HGPS cell (cell line): ENCODE measurements around the gene CX3CR1.

DNA sequence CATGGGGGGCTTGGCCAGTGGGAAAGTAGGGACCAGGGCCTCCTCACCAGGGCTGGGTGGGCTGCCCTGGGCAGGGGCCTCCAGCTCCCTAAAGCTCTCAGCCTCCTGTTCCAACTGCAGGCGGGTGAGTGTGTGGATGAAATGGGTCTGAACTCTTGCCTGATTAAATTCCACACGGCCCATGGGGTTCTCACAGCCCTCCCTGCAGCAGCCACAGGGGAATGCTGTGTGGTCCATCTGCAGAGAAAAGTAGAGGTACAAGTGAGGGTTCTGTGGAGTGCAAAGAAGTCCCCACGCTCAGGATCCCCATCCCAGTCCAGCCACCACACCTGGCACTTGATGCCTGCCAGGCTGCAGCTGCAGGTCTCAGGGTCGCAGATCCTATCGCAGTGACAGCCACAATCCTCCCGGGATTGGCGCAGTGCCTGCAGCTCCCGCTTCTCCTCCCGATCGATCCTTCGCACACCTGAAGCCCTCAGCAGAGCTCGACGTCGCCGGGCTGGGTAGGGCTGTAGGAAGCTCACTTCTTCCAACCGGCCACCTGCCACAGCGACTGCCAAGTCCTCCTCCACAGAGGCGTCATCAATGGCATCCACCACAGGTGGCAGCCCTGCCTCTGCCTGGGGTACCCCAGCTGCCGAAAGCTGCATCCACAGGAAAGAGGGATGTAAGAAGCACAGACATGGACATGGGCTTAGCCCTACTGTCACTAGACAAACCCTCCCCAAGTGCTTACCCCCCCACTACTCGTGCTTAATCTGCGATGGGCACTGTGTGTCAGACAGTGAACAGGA lies 9.4 kb downstream of the CSRNP1 start:
- RRBS = 89% methylated on average over 7 of the region's 21 CpGs

- RRBS = no CpG with 5 or more reads among the region's 2 CpGs
Measured at GRCh38 chr3:39151187-39151302, 2.3 kb downstream of the CSRNP1 start.

DNA sequence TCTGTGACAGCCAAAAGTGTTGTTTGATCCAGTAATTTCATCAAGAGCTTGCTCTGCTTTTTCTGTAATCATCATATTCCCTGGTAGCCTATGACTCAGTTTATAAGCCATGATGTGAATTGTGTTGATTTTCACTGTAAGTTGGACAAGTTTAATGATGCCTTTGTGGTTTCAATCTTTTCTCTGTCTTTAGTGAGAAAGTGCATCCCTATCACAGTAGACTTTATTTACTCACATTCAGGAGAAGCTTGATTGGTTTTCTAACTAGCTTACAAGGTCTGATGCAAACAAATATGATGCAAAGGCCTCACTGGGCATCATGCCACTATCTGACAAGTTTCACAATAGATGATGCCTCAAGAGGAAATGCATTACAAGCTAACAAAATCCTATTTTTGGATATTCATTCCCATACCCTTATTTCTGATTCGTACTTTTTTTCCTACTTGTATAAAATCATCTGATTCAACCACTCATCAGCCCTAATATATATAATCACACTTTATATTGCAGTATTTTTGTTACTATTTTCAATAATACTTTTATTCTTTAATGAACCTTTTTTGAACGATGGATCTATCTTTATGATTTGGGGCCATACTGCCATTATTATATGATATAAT lies 13.8 kb upstream of the CSRNP1 start:
- RRBS = no CpG with 5 or more reads among the region's 2 CpGs

- RRBS = no CpG with 5 or more reads among the region's 43 CpGs
Measured at GRCh38 chr3:39177136-39178395, 14.8 kb downstream of the XIRP1 start.

- RRBS = no CpG with 5 or more reads among the region's 4 CpGs
Measured at GRCh38 chr3:39182217-39182688, 10.1 kb downstream of the XIRP1 start.

DNA sequence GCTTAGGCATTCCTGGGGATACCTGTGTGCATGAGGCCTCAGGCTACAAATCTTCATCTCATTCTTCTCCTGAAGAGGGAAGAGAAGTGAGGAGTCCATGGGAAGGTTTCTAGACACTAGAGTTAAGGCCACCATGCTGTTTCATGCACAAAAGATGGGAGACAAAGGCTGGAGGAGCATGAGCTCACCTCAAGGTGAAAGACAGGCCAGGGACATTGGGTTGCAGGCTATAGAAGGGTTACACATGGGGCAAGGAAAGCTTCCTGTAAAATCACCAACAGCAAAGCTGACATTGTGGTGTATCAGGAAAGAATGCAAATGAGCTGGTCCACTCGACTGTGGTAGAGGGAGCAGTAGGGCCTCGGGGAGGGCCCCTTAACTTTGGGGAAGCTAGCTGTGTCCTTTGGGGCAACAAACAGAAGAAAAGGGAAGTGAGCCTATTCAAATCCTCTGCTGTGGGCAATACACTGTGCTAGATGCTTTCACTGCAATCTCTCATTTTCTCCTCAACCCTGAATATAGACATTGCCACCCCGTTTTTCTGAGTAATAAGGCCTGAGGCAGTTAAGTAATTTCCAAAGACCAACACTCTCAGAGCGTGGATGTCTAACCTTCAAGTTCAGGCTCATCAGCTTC lies 24.3 kb downstream of the CX3CR1 start:
- RRBS = no CpG with 5 or more reads among the region's 4 CpGs

DNA sequence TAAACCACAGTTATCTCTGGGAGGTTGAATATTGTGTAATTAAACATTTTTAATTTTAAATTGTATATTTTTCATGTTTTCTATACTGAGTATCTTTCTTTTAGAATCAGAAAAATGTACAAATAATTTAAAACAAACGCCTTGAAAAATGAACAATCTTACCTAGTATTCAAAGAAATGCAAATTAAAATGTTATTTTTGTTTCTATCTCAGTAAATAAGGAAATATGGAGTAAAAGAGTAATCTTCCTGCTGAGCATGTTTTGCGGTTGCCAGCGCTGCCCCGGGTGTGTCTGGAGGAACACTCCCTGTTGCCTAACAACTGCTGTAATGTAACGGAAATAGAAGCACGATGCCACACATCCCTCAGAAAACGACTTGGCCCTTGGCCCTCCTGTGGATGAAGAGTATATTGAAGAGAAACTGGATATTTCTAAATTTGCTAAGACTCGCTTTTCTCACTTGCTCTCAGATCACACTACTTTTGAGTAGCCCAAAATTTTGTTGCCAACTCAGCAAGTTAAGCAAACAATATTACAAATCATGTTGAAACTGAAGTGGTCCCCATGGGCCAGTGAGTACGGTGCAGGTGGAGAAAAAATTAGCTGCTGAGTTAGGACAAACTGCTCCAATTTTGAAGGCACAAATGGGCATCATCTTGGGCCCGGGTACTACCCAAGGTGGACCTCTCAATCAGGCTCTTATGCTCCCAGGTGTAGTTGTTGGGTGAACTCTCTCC lies 18.9 kb downstream of the CX3CR1 start:
- RRBS = no CpG with 5 or more reads among the region's 10 CpGs

- RRBS = no CpG with 5 or more reads among the region's 5 CpGs
Measured at GRCh38 chr3:39279877-39280649, at the start of gene CX3CR1. TSS of gene CX3CR1 (minus strand) at chr3:39280036.

GRCh38 chr3:39386580-39387270 lies 3.6 kb downstream of the SLC25A38 start:
- RRBS = no CpG with 5 or more reads among the region's 4 CpGs

DNA sequence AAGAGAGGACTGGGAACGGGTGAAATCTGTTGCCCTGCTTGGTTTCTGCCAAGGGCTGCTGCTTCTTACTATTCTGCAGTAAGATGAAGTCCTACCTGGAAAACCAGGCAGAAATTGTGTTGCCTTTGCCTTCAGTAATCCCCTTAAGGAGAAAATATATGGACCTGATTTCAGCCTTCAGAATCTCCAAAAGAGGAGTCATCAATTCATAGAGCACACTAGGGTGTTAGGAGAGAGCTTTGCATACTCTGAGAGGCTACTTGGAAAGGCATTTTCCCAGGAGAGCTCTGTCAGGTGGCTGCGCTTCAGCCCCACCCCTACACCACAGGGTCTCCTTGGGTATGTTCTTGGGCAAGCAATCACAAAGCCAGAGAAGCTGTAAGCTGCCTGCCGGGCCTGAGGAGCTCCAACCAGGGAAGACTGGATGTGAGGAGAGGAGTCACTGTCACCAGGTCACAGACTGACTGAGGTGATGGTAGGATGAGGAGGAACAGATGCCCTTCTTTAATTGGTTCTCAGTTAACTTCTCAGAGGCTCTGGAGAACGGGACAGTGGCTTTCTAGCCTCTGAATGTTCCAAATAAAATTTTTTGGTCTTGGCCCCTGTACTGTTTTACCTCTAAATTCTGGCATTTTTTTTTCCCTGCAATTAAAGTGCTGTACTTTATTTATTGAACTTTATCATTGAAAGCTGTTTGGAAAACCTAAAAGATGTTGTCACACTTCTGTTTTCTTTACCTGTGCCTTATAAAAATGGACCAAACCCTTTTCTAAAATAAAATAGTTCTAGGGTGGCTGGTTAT lies 9.8 kb upstream of the RPSA start:
- RRBS = no CpG with 5 or more reads among the region's 4 CpGs

GRCh38 chr3:40924370-40924681 lies 275.0 kb upstream of the CTNNB1 start:
- RRBS = no CpG with 5 or more reads among the region's 1 CpG

- RRBS = 1% methylated on average over 17 of the region's 42 CpGs
Measured at GRCh38 chr3:41199829-41200418, 619 bp downstream of the CTNNB1 start.

- RRBS = no CpG with 5 or more reads among the region's 1 CpG
Measured at GRCh38 chr3:41223573-41223940, 24.3 kb downstream of the CTNNB1 start.

- RRBS = no CpG with 5 or more reads among the region's 8 CpGs
Measured at GRCh38 chr3:41235319-41235865, 36.1 kb downstream of the CTNNB1 start.

GRCh38 chr3:41242617-41243152 lies 43.4 kb downstream of the CTNNB1 start:
- RRBS = no CpG with 5 or more reads among the region's 5 CpGs

GRCh38 chr3:41352441-41352819 lies 153.1 kb downstream of the CTNNB1 start:
- RRBS = no CpG with 5 or more reads among the region's 2 CpGs

- RRBS = no CpG with 5 or more reads among the region's 2 CpGs
Measured at GRCh38 chr3:41537028-41537624, 337.8 kb downstream of the CTNNB1 start.

DNA sequence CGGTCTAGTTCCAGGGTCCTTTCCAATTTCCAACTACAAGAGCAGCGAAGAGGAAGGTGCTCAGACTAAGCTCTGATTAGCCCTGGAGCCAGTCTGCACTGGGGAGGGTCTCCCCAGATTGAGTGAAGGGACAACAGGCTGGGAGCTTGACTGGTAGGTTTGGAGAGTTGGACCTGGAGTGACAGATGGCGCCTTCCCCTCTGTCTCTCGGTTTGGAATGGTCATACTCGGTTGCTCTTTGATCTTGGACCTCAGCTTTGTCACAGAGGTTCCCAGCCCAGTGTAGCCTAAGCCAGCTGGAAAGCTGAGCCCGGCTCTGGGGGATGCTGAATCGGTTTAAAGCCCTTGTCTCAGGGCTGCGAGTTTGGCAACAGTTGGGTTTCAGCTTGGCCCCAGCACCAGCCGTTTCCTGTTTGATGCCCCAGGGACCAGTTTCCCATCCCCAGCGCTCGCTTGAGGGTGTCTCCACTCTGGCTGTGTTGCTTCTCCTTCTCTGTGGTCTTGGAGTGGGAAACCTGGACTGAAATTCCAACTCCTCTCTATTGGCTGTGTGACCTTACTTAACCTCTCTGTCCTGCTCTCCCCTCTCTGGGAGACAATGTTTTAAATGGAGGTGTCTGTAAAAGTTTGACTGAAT lies 53.2 kb upstream of the ULK4 start:
- RRBS = no CpG with 5 or more reads among the region's 11 CpGs

DNA sequence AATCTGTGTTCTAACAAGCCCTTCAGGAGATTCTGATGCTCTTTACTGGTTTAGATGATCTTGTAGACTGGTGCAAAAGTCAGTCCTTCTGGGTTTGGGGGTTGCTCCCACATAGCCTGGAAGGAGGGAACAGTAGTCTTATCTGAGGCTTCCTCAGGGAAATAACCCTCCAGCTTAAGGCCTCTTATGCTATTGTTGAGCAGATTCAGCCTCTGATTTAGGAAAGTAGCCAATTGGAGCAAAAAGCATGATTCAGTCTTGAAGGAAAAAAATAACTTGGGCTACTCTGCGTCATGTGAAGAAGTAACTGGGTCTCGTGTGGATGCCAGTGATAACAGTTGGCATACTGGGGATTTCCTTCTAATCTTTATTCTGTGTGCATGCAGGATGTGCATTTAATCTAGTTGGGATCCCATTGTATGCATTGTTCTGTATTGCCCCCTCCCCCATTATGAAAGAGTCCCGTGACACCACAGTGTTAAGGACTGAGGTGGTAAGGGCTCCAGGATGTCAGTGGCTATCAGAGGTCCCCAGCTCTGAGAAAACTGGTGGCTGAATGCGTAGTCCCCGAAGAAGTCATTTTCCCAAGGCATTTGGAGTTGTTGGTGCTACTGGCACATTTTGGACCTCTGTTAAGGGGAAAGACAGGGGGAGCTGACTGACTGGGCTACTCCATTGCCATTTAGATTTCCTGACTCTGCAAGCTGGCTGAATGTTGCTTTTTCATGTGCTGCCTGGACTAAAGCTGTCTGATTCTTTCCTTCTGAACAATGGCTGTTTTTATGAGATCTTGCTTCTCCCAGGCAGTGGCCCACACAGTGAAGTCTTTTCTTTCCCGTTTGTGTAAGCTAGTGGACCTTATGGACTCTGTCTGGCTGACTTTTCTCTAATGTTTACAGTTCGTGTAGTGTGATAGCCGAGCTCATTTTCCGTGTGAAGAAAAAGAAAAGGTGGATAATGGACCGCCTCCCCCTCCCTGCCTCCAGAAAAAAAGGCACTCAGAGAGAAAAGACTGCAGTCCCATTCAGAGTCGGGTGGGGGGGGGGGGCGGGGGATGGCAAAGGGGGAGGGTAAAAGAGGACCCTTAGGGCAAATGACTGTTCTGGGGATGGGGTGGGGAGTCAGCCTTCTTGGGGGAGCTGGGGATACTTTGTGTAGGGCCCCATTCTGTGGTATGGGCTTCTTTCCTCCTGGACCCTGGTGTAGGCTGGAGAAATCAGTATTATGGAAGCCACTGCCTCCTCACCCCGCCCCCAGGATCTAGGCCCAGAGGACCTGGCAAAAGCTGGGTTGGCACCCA lies 38.4 kb upstream of the TRAK1 start:
- RRBS = no CpG with 5 or more reads among the region's 13 CpGs

DNA sequence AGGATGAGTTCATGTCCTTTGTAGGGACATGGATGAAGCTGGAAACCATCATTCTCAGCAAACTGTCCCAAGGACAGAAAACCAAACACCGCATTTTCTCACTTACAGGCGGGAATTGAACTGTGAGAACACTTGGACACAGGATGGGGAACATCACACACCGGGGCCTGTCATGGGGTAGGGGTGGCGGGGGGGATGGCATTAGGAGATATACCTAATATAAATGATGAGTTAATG lies 18.5 kb downstream of the TRAK1 start:
- RRBS = no CpG with 5 or more reads among the region's 4 CpGs